Trachea (tissue), 1 donor: Measurements from ENCODE around the genes SOWAHD and XIAP.

DNA sequence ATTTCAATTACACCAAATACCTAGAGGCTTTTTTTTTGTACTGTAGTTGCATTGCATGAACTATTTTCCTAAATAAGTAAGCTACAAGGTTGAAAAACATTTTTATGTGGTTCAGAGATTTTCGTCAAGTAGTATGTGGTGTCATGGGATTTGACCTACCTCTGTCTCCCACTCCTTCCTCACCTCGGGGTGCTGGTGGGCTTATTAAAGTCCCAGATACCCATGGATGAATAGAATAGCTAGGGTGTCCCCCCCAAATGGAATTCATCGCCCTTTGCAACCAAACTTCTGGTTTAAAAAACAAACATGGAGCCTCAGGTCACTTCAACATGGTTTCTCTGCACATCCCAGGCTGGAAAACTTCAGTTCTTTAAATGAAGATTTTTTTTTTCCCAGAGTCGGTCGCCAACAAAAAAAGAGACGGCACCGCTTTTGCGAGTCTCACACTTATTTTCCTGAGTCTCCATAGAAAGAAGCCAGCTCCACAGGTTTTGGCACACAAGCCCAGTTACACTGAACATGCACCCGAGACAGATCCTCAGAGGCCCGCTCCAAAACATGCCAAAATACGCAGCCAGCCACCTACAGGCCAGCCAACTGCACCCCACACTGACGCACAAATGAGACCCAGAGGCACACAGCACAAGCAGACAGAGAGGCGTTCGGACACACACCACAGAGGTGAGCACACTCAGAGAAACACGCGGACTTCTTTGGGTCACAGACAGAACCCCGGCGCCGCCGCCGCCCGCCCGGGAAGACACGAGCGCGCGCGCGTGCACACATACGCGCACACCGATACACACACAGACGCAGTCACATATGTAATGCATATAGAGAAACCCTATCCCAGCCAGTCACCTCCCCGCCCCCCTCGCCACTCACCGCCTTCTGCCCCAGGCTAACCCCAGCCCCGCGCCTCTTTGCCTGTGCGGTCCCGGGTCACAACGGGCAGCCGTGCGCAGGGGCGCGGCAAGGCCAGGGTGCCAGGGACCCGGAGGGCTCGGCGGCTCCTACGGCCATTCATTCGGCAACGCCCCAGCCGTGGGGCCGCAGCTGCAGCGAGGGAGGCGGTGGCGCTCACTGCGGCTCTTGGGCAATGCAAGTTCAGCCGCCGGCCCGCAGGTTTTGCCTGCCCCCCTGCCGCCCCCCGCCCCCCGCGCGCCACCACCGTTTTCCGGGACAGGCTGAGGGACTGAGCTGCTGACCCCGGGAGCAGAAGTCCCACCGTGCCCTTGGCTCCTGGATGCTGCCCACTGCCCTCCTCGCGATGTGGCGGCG is 801 bp downstream of the SEPTIN6 start:
- PRO-cap: bidirectional peak, plus-strand start at position 649 of the sequence, minus-strand start at position 538 of the sequence

GRCh38 chrX:119757680-119758652 is at the start of gene SOWAHD:
Gene SOWAHD, plus strand, starts transcription at chrX:119758588.
- PRO-cap: no peak

DNA sequence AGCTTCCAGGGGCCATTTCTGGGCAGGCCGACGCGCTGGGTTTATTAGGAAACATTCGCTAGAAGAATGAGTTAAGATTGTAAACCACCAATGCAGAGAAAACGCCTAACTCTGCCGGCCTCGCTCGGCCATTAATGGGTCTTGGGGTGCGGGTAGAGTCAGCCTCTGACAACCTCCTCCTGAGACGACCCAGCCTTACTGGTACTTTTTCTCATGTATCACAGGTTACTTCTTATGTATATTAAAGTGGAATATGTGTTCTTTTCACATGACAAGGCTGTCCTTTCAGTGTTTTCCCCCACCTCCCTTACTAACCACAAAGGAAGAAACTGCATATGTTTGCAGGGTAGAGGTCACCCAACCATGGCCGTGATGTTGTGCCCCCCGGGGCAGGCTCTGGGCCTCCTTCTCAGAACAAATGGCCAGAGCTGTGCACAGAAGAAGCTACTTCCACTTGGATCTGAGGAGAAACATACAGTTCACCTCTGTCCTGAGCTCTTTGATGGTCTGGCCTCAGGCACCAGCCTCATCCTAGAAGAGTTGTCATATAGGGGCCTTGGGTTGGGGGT is 1.6 kb downstream of the SOWAHD start:
- PRO-cap: no peak

DNA sequence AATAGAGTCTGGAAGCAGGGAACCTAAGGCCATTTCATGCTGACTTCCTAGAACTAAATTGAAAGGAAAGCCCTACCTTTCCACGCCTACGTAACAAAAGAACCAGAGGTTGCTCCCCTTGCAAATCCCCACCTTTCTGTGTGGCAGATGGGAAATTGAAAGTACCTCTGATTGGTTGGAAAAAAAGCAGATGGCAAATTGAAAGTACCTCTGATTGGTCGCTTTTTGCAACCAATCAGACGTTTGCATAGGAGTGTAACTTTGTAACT is 10.0 kb upstream of the AKAP14 start:
- PRO-cap: no peak

DNA sequence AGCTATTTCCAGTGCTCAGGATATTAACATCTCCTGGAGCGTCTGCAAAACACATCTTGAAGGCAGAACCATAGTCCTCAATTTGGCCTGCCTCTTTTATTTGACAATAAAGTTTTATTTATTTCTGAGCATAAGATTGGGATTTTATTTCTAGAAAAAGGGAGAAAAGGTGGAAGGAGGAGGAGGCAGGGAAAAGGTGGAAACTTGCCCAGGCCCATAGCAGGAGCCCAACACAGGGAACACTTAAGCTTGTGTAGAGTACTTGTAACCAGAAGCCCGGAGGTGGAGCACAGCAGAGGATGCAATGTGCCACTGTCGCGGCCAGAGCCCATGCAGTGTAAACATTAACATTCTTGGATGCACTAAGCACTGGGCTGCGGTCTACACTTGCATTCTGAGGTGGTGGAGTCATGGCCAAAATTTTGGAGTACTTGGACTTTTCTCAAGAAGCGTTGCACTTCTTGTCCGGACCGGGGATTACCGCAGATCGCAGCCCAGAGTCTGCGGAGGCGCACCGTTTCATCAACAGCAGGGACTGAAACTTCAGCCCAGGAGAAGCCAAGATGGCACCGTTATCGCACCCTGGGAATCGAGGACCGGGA is 4.5 kb upstream of the RHOXF1 start:
- PRO-cap: no peak

GRCh38 chrX:120485545-120486750 is 16.9 kb upstream of the LAMP2 start:
- PRO-cap: unidirectional peak, minus-strand start at chrX:120486180

GRCh38 chrX:120589277-120589600 is 14.7 kb upstream of the MCTS1 start:
- PRO-cap: no peak

- PRO-cap: no peak
Observed at GRCh38 chrX:120672369-120672709, 42.5 kb upstream of the C1GALT1C1 start.

GRCh38 chrX:122727435-122727765 is 456.7 kb upstream of the GRIA3 start:
- PRO-cap: no peak

DNA sequence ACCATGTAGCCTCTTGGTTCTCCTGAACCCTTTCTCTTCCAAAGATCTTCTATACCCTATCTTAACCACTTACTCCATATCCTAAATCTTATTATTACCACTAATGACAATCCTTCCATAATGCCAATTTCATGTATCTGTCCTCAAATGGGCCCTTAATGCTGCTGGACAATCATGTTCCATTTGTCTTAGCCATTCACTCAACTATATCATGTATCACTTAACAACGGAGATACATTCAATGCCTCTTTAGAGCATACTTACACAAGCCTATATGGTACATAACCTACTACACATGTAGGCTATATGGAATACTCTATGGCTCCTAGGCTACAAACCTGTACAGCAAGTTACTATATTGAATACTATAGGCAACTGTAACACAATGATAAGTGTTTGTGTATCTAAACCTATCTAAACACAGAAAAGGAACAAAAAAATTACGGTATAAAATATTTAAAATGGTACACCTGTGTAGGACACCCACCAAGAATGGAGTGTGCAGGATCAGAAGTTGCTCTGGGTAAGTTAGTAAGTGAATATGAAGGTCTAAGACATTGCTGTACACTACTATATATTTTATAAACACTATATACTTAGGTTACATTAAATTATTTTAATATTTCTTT is 56.0 kb downstream of the THOC2 start:
- PRO-cap: no peak

- PRO-cap: no peak
Observed at GRCh38 chrX:123694549-123695020, 38.3 kb downstream of the THOC2 start.

DNA sequence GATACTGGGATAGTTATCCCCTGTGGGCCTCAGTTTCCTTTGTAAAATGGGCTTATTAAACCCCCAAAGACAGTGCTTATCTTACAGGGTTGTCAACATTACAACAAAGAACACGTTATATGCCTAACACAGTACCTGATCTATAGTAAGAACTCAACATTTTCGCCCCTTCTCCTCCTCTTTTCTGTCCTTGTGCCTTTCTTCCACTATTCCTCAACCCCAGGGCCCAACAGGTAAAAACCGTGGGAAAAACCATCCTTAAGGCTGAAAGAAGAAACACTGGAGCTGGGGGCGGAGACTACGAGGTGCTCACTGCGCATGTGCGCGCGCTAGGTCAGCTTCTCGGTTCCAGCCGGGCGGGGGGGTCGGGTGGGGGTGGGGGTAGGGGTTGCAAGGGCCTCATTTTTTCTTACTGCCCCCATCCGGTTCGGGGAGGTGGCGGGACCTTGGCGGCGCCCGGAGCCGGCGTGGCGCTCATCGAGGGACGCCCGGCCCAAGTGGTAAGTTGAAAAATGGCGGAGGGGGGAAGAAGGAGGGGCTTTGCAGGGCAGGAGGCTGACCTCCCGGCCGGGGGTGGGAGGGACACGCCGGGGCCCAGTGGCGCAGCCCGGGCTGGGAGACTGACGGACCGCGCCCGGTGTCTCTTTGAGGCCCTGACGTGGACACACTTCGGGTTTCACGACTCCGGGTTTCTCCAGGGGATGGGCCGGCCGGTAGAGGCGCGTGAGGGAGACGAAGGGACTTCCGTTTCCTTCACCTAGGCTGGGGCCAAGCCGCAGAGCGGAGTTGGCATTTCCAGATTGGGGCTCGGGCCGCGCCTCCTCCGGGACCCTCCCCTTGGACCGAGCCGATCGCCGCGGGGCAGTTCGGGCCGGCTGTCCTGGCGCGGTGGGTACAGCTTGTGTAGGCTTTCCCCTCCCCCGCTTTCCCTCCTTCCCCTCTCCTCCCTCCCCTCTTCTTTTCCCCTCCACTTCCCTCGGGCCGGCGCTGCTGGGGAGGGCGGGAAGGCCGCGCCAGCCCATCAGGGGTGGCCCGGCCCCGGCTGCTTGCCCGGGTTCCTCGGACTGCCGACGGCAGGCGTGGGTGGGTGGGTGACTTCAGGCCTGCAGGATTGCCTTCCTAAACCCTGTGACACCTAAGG is at the start of gene XIAP:
Gene XIAP (plus strand): TSS at position 648 of the 1,141 bp plus-strand sequence.
- PRO-cap: bidirectional peak, plus-strand start at position 421 of the sequence, minus-strand start at position 231 of the sequence; unidirectional peak, plus-strand start at position 605 of the sequence; bidirectional peak, plus-strand start at position 798 of the sequence, minus-strand start at position 668 of the sequence; bidirectional peak, plus-strand start at position 987 of the sequence, minus-strand start at position 931 of the sequence

- PRO-cap: no peak
Observed at GRCh38 chrX:127255770-127256124, 436.2 kb downstream of the PRR32 start.

- PRO-cap: unidirectional peak, minus-strand start at chrX:129541037
Observed at GRCh38 chrX:129540611-129541258, 676 bp downstream of the OCRL start.

GRCh38 chrX:129553632-129554149 is 13.6 kb downstream of the OCRL start:
- PRO-cap: no peak

DNA sequence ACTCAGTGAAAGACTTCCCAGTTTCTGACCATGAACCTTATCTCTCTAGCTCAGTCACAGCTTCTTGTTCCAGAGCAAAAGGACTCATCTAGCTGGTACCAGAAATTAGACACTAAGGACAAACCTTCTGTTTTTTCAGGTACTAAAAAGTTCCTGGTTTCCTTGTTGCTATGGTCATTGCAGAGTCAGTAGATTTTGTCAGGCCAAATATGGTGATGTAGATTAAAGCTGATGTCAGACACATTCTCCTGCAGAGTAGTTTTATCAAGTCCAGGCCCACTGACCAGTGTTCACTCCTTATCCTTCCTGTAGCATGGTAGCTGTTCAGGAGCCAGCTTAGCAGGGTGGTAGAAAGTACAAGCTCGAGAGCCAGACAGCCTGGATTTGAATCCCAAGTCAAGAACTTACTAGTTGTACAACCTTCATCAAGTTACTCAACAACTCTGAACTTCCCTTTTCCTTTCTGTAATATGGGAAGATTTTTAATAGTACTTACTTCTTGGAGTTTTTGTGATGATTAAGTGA is 17.8 kb downstream of the OCRL start:
- PRO-cap: no peak

DNA sequence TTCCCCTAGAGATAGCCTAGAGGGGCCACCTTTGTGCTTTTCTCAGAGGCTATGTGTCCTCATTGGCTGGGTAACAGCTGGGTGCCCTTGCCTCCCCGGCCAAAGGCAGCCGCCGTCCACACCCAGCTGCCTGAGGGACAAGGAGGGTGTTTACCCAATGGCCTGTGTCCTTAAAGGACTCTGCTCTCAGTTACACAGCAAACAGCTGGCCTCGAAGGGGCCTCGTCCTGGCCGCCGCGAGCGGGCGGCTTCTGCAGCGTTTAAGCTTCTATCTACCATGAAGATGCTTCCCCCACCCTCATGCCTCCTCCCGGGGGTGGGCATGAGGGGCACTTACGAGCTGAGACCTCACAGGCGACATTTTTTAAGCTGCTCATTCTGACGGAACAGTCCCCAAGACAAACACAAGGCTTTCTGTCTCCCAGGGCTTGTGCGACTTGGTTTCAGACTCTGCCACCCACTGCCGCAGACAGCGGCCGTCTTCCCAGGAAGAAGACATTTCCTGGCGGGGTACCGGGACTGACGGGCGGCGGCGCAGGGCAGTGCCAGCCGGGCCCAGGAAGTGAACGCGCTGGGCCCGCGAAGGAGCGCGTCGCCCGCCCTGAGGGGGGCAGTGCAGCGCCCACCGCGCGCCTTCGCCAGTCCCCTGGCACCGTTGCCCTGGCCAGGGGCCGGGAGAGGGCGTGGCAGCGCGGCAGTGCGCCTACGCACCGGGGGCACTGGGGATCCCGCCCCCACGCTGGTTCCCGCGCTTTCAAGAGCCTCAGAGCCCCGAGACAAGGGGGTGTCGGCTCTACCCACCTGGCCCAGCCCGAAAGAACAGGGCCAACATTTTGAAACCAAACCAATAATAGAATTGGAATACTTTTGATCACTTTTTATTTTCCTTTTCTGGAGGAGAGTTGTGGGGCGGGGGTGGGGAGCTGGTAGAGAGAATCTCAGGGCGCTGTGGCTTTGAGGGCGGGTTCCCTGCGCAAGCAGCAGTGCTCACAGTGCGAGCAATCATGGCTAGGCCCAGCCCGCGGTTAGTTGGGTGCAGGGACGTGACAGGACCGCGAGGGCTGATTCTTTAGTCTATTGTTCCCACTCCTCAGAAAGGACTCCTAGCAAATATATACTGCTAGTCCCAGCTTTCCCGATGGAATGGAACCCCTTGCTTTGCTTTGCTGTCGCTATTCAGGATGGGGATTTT is 23.4 kb upstream of the APLN start:
- PRO-cap: no peak

DNA sequence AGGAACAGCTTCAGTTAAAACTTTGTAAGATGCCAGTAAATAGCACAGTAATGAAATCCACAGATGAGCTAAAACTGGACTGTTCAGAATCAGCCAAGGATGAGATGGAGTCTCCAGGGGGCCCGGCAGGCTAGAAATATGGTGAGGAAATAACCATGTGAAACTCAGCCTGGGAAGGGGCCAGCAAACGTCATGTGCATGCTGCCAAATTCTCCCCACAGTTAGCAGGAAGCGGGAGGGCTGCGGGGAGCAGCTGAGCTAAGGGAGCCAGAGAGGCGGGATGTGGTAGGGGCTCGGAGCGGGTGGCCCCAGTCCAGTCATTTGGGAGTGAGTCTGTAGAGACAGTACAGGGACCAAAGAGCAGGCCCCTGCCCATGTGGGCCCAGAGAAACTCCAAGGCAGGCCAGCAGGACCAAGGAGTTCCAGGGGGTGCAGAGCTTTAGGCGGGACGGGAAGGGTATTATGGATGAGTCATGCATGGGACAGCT is 37.0 kb upstream of the XPNPEP2 start:
- PRO-cap: no peak

GRCh38 chrX:129788413-129788612 is 8.6 kb downstream of the SASH3 start:
- PRO-cap: unidirectional peak, plus-strand start at chrX:129788486

- PRO-cap: no peak
Observed at GRCh38 chrX:129794348-129794926, 14.7 kb downstream of the SASH3 start.